HepG2 (cell line): ENCODE measurements around a stretch of chr17.

DNA sequence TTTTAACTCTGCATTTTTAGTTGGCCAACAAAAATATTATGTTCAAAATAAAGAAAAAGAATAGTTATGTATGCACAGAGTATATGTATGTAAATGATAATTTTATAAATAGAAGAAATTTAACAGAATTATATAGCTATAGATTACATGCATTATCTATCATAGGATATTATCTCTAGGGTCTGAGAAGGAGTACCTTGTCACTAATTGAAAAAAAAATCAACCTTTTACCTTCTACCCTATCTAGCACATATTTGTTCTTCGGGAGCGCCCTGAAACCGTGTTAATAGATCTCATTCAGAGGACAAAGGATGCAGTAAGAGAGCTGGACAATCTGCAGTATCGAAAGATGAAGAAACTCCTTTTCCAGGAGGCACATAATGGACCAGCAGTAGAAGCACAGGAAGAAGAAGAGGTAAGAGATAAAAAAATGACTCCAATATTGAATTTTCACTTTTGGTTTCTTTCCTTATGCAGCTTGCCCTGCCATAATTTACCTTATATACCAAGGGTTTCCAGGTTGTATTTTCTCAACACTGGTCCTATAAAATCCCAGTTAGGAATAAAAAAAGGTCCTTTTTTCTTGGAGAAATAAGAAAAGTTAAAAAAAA lies 71.4 kb downstream of the ABHD15 start:
- RRBS, 2 experiments, result no CpG with 5 or more reads among the region's 4 CpGs
CAGE:
- cytosol, long polyA minus RNA, result no peak
- cytosol, long polyA plus RNA, result no peak
- long polyA plus RNA, result no peak
- nucleus, long polyA minus RNA, result no peak
- nucleus, long polyA plus RNA, result no peak

DNA sequence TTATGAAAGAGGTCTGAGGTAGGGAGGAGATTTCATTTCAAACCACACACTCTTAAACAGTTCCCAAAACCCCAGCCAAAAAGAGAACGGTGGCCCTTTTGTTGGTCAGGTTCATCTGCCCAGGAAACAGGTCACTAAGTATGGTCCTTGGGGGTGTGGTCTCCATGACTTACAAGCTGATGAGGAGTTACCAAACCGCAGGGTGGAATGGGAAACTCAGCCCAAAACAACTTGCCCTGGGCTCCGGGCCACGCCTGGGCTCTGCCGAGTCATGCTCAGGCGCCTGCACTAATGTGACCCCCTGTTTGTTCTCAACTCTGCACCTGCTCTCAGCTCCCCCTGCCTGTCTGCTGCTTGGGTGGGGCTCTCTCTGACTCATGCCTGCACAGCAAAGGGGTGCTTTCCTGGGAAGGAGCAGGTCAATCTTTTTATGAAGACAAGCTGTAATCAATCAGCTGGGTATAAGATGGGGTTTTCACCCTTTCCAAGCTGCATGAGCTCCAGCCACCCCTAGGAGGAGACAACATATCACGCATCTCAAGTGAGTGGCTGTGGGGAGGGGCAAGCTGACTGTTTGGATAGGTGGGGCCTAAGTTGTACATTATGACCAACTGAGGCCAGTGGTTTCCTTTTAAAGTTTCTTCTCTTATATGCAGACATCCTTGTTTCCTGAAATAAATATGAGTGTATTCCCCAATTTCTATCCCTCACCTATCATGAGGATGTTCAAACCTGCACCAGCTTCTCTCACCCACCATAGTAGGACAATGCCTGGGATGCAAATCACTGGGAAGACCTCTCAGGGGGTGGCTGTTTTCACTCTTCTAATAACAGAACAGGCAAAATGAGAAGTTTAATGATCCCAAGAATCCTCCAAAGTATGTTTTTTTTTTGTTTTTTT lies 16.7 kb upstream of the CORO6 start:
- RRBS, 2 experiments, result no CpG with 5 or more reads among the region's 7 CpGs
CAGE:
- cytosol, long polyA minus RNA, result no peak
- cytosol, long polyA plus RNA, result no peak
- long polyA plus RNA, result no peak
- nucleus, long polyA minus RNA, result no peak
- nucleus, long polyA plus RNA, result no peak

DNA sequence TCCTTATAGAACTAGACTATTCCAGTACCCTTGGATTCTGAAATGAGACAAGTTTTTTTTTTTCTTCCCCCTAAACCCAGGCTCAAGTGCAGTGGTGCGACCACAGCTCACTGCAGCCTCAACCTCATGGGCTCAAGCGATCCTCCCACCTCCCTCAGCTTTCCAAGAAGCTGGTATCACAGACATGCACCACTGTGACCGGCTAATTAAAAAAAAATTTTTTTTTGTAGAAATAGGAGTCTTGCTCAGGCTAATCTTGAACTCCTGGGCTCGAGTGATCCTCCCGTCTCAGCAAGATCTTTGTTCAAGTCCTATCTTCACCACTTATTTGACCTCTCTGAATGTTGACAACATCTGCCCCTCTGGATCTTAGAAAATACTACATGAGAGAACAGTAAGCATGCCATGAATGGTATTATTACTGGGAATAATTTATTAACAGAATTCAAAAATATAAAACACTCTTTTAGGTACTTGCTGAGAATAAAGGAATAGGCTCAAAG lies 26.7 kb upstream of the CORO6 start:
- RRBS, 2 experiments, result no CpG with 5 or more reads among the region's 5 CpGs
CAGE:
- cytosol, long polyA minus RNA, result no peak
- cytosol, long polyA plus RNA, result no peak
- long polyA plus RNA, result no peak
- nucleus, long polyA minus RNA, result no peak
- nucleus, long polyA plus RNA, result no peak

DNA sequence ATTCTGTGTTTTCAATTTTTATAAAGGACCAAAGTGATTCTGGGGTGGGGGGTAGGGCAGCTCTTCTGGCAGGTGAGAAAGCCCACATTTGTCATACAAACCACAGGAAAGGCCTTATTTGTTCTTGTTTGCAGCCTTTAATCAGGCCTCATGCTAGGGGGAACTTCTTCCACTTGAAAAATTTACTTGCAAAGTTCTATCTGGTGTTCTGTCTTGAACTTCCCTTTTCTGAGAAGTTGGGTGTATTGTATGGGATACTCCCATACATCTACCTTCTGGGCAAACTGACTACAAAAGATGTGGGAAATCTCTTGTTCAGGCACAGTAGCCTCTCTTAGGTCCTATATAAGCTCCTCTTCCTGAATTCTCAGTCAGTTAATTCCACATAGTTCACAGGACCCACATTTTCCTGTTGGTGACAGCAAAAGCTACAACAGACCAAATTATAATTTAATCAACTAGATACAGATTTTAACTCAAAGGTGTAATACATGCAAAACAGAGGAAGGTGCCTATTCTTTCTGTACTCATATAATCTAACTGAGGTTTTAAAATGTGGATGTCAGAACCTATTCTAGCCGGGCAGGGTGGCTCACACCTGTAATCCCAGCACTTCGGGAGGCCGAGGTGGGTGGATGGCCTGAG lies 101.1 kb upstream of the CORO6 start:
- RRBS, 2 experiments, result no CpG with 5 or more reads among the region's 3 CpGs
CAGE:
- cytosol, long polyA minus RNA, result no peak
- cytosol, long polyA plus RNA, result no peak
- long polyA plus RNA, result no peak
- nucleus, long polyA minus RNA, result no peak
- nucleus, long polyA plus RNA, result no peak

- RRBS, 2 experiments, result no CpG with 5 or more reads among the region's 2 CpGs
CAGE:
- cytosol, long polyA minus RNA, result no peak
- cytosol, long polyA plus RNA, result no peak
- long polyA plus RNA, result no peak
- nucleus, long polyA minus RNA, result start-site peak on the minus strand at chr17:29758562-29758710, 23 reads
- nucleus, long polyA plus RNA, result no peak
These were observed 135.8 kb upstream of the CORO6 start for GRCh38 chr17:29758339-29759178.

- RRBS, 2 experiments, result no CpG with 5 or more reads among the region's 4 CpGs
CAGE:
- cytosol, long polyA minus RNA, result no peak
- cytosol, long polyA plus RNA, result no peak
- long polyA plus RNA, result no peak
- nucleus, long polyA minus RNA, result start-site peak on the minus strand at chr17:29842938-29843248, 13 reads
- nucleus, long polyA plus RNA, result no peak
These were observed 87.1 kb downstream of the SSH2 start for GRCh38 chr17:29842944-29843302.

DNA sequence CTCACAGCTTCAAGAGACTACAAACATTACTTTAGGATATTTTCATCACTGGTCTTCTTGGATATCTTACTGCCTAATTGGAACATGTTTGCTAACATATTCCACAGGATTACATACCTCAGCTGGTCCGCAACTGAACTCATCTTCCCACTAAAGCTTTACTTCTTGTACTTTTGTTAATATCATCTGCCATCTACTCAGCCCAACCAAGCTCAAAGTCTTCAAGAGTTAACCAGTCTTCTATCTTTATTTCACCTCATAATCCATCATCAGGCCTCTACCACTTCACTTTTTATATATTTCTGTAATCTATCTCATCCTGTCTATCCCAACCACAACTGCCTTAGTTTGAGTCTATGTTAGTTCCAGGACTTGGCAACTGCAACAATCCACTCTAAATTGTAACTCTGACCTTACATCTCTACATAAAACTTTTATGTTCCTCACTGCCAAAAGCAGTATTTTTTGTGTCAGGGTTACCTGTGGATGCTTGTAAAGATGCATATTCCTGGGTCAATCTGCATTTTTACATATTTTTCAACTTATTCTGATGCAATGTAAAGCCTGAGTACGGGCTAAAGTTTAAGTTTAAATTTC lies 45.5 kb downstream of the SSH2 start:
- RRBS, 2 experiments, result no CpG with 5 or more reads among the region's 2 CpGs
CAGE:
- cytosol, long polyA minus RNA, result no peak
- cytosol, long polyA plus RNA, result no peak
- long polyA plus RNA, result no peak
- nucleus, long polyA minus RNA, result no peak
- nucleus, long polyA plus RNA, result no peak

DNA sequence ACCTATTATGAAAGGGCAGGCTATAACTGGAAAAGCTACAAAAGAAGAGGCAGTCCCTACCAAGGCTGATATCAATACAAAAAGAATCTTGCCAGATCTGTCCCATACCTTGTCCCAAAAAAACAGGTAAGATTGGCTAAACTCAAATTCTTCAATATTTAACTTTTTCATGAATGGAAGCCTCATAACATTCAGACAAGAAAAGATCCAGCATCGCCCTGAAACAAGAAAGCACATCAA lies 2.6 kb downstream of the BLMH start:
- RRBS, 2 experiments, result no CpG with 5 or more reads among the region's 1 CpG
CAGE:
- cytosol, long polyA minus RNA, result no peak
- cytosol, long polyA plus RNA, result no peak
- long polyA plus RNA, result no peak
- nucleus, long polyA minus RNA, result no peak
- nucleus, long polyA plus RNA, result no peak

GRCh38 chr17:30323856-30324397 lies 9.9 kb downstream of the TMIGD1 start:
- RRBS, 2 experiments, result no CpG with 5 or more reads among the region's 2 CpGs
CAGE:
- cytosol, long polyA minus RNA, result no peak
- cytosol, long polyA plus RNA, result no peak
- long polyA plus RNA, result no peak
- nucleus, long polyA minus RNA, result no peak
- nucleus, long polyA plus RNA, result no peak

- RRBS, 2 experiments, result no CpG with 5 or more reads among the region's 7 CpGs
CAGE:
- cytosol, long polyA minus RNA, result no peak
- cytosol, long polyA plus RNA, result no peak
- long polyA plus RNA, result no peak
- nucleus, long polyA minus RNA, result no peak
- nucleus, long polyA plus RNA, result no peak
These were observed 7.1 kb upstream of the TMIGD1 start for GRCh38 chr17:30340781-30341504.

DNA sequence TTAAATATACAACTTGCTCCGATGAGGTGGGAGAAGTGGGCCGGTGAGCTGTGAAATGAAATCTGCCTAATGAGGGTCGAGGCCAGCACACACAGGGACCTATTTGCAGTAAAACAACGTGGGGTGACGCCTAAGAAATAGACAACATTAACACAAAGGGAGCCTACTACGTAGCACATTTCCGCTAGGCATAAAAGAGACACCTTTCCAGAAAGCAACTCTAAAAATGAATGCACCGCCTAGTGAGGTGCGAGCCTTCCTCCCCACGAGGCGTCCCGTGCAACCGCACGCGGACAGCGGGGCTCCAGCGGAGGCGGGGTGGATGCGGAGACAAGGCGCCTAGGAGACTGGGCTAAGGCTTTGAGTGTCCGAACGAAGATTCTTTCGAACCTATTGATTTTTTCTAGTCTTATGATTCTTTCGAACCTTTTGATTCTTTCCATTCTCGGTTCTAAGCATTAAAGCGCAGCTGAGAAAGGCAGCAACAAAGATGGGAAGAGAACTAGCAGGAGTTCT lies 559 bp upstream of the CPD start:
- RRBS, 2 experiments, result no CpG with 5 or more reads among the region's 26 CpGs
CAGE:
- cytosol, long polyA minus RNA, result no peak
- cytosol, long polyA plus RNA, result no peak
- long polyA plus RNA, result no peak
- nucleus, long polyA minus RNA, result no peak
- nucleus, long polyA plus RNA, result no peak

DNA sequence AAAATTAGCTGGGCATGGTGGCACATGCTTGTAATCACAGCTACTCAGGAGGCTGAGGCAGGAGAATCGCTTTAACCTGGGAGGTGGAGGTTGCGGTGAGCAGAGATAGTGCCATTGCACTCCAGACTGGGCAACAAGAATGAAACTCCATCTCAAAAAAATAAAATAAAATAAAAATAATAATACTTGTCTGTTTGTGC lies 24.1 kb downstream of the CPD start:
- RRBS, 2 experiments, result no CpG with 5 or more reads among the region's 2 CpGs
CAGE:
- cytosol, long polyA minus RNA, result no peak
- cytosol, long polyA plus RNA, result no peak
- long polyA plus RNA, result no peak
- nucleus, long polyA minus RNA, result no peak
- nucleus, long polyA plus RNA, result no peak

GRCh38 chr17:30476613-30477071 lies 566 bp upstream of the GOSR1 start:
- RRBS, 2 experiments, result no CpG with 5 or more reads among the region's 7 CpGs
CAGE:
- cytosol, long polyA minus RNA, result no peak
- cytosol, long polyA plus RNA, result no peak
- long polyA plus RNA, result no peak
- nucleus, long polyA minus RNA, result no peak
- nucleus, long polyA plus RNA, result no peak

DNA sequence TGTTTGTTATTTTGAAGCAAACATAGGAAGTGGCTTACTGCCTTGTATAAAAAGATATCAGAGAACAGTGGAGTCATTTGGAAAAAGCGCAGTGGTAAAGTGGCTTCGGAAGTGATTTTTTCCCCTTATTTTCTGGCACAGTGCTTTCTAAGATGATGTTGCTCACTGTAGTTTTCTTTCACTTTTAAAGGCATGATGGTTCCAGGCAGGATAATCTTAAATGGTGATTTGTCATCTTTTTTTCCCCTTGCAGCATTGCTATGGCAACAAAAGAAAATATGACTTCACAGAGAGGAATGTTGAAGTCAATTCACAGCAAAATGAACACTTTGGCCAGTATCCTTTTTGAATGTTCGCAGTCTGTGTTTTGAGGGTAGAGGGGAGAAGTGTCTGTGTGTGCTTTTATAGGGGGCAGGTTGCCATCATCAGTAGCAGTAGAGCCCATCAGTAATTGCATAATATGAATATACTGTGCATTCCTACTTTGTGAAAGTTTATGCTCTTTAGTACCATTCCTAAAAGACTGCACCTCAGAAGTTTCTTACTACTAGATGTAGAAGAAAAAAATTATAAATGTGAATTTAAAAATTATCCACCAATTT lies 42.6 kb downstream of the GOSR1 start:
- RRBS, 2 experiments, result no CpG with 5 or more reads among the region's 3 CpGs
CAGE:
- cytosol, long polyA minus RNA, result no peak
- cytosol, long polyA plus RNA, result no peak
- long polyA plus RNA, result no peak
- nucleus, long polyA minus RNA, result no peak
- nucleus, long polyA plus RNA, result no peak

DNA sequence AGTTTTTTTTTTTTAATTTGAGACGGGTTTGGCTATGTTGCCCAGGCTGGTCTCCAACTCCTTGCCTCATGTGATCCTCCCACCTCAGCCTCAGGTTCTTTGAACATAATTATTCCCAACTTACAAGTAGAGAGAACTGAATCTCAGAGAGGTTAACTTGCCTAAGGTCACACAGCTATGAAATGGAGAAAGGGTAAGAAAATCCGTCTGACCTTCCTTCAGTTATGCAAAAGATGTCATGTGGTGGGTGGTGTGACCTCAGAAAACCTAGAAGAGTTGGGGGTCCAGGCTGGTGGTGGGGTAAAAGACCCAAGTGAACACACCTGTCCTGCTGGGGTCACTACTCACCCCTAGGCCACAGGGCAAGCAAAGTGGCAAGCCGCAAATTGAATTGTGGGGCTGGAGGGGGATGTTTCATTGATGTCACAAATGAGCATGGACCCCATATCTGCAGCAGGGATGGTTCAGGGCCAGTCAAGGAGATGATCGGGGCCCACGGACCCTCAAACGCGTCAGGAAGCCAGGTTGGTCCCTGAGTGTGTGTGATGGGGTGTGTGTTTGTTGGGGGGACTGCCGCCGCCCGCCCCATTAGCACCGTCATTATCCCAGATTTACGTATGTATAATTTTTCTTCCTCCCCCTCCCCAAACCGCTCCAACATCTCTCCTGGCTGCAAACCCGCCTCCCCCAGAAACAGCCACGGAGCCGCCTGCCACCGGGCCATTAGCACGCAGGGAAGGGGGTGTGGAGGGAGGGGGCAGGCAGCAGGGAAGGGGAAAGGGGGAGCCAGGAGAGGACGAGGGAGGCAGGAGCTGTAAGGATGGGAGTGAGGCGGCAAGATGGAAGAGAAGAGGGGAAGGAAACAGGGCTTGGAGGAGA lies 157.6 kb downstream of the CRLF3 start:
- RRBS, 2 experiments, result no CpG with 5 or more reads among the region's 20 CpGs
CAGE:
- cytosol, long polyA minus RNA, result no peak
- cytosol, long polyA plus RNA, result no peak
- long polyA plus RNA, result no peak
- nucleus, long polyA minus RNA, result no peak
- nucleus, long polyA plus RNA, result no peak

DNA sequence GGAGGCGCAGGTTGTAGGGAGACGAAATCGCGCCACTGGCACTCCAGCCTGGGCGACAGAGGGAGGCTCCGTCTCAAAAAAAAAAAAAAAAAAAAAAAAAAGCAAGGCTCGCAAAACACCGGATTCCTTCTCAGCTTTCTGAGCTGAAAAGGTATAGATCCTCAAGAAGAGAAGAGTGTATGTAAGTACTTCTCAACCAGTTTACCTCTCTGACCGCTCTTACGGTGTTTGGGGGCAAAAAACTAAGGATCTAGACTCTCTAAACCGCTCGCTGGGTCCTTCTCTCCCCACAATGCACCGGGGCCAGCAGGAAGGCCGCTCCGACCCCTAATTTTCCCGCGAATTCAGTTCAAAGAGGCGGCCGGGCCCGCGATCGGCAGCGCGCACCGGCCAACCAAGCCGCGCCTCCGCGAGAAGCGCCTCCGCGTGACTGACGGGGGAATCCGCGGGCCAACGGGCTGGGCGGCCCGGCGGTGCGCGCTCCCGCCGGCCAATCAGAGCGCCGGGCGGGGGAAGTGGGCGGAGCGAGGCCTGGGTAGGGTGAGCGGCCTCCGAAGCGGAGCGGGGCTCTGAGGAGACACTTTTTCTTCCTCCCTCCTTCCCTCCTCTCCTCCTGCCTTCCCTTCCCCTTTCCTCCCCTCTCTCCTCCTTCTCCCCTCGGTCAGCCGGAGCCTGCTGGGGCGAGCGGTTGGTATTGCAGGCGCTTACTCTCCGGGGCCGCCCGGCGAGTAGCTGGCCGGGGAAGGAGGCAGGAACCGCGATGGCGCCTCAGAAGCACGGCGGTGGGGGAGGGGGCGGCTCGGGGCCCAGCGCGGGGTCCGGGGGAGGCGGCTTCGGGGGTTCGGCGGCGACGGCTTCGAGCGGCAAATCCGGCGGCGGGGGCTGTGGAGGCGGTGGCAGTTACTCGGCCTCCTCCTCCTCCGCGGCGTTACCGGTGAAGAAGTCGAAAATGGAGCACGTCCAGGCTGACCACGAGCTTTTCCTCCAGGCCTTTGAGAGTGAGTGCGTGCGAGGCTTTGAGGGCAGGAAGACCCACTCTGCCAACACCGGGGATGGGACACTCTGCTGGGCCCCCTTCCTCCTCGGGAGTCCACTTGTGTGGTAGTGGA lies 93.0 kb downstream of the CRLF3 start:
- RRBS, 2 experiments, result under 1 to 1% methylated on average over 22 of the region's 96 CpGs
CAGE:
- cytosol, long polyA minus RNA, result start-site peak on the plus strand centred at position 521 of the sequence, 5 bp wide, 19 reads
- cytosol, long polyA plus RNA, result no peak
- long polyA plus RNA, result no peak
- nucleus, long polyA minus RNA, result no peak
- nucleus, long polyA plus RNA, result start-site peak on the plus strand centred at position 549 of the sequence, 65 bp wide, 1,201 and 1,890 reads in 2 replicates

- RRBS, 2 experiments, result no CpG with 5 or more reads among the region's 15 CpGs
CAGE:
- cytosol, long polyA minus RNA, result no peak
- cytosol, long polyA plus RNA, result no peak
- long polyA plus RNA, result no peak
- nucleus, long polyA minus RNA, result no peak
- nucleus, long polyA plus RNA, result no peak
These were observed 1.2 kb upstream of the CRLF3 start for GRCh38 chr17:30825520-30826268.

DNA sequence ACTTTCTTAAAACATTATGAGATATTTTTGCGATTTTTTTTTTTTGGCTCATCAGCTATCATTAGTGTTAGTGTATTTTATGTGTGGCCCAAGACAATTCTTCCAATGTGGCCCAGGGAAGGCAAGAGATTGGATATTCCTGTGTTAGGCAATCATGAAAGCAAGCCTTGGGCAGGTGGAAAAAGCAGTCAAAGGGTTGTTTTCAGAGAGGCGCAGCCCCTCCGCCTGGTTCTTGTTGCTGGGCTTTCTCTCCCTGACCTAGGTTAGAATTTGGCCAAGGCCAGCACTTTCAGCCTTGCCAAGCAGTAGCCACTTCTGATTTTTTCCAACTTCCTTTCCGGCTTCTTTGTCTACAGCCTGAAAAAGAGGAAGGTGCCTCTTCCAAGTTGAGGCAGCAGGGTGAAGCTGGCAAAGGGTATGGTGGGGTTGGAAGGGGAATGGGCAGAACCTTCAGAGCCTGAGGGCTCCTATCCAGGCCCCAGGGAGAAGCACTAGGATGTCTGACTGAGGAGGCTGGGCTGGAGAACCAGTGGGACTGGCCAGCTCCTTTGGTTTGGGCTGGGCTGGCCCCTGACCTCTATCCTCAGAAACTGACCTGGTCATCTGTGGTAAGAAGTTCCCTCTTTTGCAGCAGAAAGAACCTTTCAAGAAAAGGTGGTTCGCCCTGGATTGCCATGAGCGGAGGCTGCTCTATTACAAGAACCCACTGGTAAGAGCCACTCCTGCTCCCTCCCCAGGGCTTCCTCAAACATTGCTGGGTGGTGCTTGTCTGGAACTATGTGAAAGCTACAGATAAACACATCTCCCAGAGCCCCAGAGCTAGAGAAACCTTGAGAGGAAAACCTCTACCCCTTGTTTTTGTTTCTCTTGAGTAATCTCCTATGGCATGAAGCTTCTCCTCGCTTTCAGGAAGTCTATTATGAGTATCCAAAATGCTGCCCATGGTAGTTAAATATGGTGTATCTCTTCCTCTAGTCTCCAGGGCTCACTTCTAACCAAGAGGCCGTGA lies 16.7 kb upstream of the RNF135 start:
- RRBS, 2 experiments, result no CpG with 5 or more reads among the region's 8 CpGs
CAGE:
- cytosol, long polyA minus RNA, result no peak
- cytosol, long polyA plus RNA, result no peak
- long polyA plus RNA, result no peak
- nucleus, long polyA minus RNA, result no peak
- nucleus, long polyA plus RNA, result no peak

DNA sequence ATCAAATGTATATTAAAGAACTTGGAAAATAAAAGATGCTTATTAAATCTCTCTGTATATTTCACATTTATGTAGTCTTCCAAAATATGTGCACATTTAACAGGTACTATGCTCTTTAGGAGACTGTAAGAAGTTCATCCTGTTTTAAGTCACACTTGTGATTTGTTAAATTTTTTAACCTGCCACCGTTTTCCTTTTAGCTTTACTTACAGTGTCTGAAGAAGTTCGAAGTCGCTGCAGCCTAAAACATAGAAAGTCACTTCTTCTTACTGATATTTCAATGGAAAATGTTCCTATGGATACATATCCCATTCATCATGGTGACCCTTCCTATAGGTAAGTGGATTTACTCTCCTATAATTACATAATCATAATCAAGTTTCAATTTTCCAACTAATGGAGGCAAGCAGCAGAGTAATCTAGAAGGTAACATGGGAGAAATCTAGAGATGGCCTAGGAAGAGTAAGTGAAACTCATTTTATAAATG lies 28.6 kb upstream of the EVI2A start:
- RRBS, 2 experiments, result no CpG with 5 or more reads among the region's 3 CpGs
CAGE:
- cytosol, long polyA minus RNA, result no peak
- cytosol, long polyA plus RNA, result no peak
- long polyA plus RNA, result no peak
- nucleus, long polyA minus RNA, result no peak
- nucleus, long polyA plus RNA, result no peak

DNA sequence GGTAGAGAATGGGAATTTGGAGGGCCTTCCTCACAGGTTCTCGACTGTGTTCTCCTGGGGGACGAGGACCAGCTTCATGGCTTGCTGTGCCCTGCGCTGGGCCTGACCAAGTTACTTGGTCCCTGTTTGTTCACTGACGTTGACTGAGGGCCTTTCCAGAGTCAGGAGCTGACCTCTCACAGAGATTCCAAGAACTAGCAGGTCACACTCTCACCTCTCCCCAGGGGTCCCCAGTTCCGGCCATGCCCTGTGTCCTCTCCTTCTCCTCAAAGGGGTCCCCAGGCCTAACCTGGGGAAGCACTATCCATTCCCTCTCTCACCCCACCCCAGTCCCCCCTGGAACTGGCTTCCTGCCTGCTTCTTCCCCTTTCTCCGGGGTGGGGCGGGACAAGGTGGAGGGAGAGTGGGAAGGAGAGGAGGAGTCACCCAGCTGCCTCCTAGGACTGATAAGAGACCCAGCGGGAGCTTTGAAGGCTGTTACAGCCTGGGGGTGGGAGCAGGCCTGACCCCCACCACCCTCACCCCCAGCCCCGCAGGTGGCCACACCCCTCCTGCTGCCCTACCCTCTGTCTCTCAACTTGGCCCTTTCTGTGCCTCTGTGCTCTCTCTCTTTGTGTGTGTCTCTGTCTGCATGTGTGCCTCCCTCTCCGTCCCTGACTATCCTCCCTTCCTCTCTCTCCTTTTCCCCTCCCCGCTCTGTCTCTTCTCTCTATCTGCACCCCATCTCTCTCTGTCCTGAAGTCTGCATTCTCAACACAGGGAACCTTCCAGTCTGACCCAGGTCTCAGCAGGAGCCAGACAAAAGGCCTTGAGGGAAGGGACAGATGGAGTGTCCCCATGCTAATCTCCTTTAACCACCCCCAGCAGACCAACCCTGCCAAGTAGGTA lies 65.9 kb downstream of the RAB11FIP4 start:
- RRBS, 2 experiments, result no CpG with 5 or more reads among the region's 11 CpGs
CAGE:
- cytosol, long polyA minus RNA, result no peak
- cytosol, long polyA plus RNA, result no peak
- long polyA plus RNA, result no peak
- nucleus, long polyA minus RNA, result no peak
- nucleus, long polyA plus RNA, result no peak